ENCODE measurements around the genes RPP25L, ENSG00000187186 and CD72.

- PRO-cap, 2 experiments = peak in 2 of 2 experiments; most common plus-strand start chr9:34612238 (in 2); most common minus-strand start chr9:34612095 (in 1)
Observed at GRCh38 chr9:34612007-34612738, at the start of gene RPP25L. Gene RPP25L (minus strand): TSS chr9:34612097.

- PRO-cap, 2 experiments = peak in 1 of 2 experiments; most common plus-strand start chr9:34665607 (in 1); most common minus-strand start chr9:34666034 (in 1)
Observed at GRCh38 chr9:34665451-34666635, at the start of gene ENSG00000187186. Gene ENSG00000187186 (minus strand): TSS chr9:34666045.

- PRO-cap, 2 experiments = no peak in any of the 2 experiments
Observed at GRCh38 chr9:34701986-34702558, 7.9 kb downstream of the CCL21 start.

DNA sequence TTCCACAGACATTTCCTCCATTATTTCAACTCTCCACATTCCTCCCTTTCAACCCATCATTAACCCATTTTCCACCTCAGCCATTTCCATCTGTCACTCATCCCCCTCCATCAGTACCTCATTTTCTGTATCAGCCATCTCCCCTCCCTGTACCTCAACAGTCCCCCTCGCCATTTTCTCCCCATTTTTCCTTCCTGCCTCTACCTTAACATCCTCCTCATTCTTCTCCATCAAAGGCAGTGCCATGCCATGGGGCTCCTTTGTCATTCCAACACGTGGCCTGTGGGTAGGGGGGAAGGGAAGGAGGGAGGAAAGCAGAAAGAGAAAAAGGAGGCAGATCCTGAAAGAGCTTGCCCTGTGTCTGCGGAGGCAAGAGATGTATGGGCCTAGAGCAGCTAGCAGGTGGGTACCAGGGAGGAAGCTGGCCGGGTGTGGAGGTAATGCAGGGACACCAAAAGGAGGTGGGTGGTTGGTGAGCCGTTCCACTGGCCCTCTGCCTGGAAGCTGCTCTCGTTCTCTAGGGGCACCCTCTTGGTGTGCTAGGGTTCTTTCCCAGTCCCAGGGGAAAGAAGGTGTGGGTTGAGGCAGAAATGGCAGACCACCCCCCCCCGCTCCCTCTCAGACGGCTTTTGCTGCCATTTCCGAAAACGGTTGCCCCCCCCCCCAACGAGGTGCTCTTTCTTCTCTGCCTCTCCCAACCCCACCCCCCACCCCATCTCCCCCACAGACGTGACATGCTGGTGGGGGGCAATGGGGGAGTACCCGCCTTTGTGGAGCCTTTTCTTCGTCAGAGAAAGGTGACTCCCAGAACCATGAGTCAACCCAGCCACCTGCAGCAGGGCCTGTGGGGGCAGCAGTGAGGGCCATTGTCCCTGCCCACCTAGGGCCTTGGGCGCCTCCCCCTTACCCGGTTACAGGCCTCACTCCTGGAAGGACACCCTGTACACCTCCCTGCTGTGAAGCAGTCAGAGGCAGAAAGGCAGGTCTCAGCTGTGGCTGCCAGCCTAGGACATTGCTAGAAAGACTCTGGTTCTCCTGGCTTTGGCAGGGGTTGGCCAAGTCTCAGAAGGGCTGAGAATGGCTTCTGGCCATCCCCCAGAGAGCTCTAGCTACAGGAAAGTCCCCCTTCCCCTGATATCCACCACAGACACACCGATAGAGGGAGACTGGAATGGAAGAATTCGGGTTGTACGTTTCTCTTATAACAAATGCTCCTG is 1.9 kb downstream of the DNAJB5 start:
- PRO-cap, 2 experiments = no peak in any of the 2 experiments

DNA sequence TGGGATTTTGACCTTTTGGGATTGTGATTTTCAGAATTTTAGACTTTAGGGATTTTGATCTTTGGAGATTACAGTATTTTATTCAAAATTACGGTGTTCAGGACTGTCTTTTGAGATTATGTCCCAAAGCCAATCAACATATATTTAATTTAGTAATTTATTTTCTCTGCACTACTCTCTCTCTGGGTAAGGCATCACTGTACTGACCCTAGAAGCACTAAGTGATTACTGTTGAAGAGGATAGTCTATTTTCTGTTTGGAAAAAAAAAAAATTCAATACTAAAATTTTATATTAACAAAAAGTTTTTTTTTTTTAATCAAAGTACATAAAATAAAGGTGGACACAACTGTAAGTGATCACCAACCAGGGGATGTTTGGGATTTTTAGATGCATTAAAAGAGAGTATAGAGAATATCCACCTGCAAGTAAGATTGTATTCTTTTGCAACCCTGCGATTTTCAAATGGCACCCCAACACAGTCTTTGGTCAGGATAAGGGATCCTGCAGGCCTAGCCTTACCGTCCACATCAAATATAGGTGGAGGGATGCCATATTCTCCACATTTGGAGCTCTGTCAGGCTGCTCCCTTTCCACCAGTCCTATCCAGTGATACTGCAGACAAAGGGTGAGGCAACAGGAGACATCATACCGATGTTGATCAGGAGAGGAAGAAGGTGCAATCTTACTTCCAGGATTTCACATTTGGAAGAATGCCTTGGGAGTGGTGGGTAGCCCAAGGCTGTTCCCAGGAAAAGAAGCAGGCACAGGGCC is 13.9 kb downstream of the C9orf131 start:
- PRO-cap, 2 experiments = no peak in any of the 2 experiments

GRCh38 chr9:35057366-35057860 is 15.0 kb downstream of the VCP start:
- PRO-cap, 2 experiments = no peak in any of the 2 experiments

- PRO-cap, 2 experiments = no peak in any of the 2 experiments
Observed at GRCh38 chr9:35110368-35110852, 5.3 kb downstream of the ATOSB start.

DNA sequence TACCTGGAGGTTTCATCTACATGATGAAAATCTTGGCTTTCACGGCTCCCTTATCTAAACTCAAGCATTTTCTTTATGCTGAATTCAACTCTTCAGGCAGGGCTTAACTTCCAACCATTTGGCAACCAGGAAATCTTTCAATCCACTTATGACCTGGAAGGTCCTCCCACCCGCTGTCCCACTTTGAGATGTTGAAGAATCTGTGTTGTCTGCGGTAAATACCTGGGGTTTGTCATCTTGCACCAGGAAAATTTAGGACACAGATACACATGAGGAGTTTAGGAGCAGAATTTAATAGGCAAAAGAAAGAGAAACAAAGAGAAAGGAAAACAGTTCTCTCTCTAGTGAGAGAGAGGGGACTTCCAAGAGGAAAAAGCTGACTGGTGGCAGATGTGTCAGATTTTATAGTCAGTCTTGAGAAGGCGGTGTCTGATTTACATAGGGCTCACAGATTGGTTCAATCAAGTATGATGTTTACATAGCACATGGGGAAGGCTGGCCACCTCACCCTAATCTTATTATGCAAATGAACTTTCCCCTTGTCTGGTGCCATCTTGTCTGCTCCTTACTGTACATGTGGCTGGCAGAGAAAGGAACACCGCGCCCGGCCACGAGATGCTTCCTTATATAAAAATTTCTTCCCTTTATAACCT is 24.6 kb downstream of the UNC13B start:
- PRO-cap, 2 experiments = no peak in any of the 2 experiments

DNA sequence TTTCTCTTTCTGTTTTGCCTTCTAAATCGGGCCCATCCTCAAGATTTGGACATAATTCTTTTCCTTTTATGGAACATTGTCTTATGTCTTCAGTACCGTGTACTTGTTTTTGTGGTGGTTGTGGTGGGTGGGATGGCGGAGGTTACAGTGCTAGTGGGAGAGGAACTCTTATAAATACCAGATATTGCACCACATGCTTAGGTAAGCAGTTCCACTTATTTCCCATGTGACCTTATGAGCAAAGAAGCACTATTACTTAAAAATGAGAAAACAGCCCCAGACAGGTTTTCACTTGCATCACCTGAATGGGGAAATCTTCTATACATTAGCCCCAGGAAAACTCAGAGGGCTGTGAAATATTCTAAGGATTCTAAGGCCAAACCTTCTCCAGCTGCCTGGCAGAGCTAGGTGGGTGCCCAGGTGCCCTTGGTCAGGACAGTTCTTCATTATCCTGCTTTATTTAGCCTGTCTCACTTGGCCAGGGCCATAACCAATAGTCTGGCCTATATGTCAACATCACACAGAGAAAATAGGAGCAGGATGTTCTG is 96.6 kb downstream of the UNC13B start:
- PRO-cap, 2 experiments = no peak in any of the 2 experiments

- PRO-cap, 2 experiments = no peak in any of the 2 experiments
Observed at GRCh38 chr9:35300368-35300801, 138.6 kb downstream of the UNC13B start.

DNA sequence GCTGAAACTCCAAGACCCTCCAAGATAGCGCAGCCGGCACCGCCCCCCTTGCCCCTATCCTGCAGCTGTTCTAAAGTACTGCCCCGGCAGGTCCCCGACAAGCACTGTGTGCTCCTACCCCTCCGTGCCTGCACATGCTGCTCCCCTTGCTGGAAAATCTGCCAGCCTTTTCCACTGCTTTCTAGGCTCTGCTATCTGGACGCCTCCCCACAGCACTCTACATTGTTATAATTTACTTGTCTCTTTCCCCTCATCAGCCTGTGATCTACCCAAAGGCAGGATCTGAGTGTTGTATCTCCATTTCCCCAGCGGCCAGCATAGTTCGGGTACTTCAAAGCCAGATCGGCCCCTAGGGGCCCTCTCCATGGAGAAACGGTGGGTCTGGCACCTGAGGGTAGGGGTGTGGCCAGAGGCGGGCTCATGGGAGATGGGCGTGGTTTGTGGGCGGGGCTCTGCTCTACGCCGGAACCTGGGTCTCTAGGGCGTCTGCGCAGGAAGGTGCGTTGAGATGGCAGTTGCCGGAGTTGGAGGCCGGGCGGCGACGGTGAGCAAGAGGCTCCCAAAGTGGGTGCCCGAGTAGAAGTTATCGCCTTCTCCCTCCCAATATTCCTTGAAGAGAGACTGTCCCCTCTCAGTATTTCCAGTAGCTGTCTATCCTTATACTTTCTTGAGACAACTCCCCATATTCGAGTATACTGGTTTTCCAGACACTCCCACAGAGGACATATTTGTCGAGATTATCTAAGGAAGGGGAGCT is 83.4 kb upstream of the RUSC2 start:
- PRO-cap, 2 experiments = no peak in any of the 2 experiments

DNA sequence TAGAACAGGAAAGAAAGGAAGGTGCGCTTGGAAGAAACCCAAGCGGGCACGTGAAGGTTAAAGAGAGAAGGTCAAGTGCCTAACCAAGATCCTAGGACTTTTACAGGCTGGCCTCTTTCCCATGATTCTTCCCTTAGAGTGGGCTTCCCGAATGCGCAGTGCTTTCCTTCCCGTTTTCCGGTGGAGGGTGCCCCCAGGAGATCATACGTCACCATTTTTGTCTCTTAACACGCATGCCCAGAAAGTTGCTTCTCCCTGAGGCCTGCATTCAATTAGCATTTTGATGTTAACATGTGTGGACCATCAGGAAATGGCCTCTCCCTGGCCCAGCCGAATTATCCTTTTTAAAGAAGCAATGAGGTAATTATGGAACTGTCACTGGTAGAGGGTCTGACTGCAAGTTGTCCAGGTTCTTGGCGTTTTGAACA is 1.9 kb upstream of the RUSC2 start:
- PRO-cap, 2 experiments = no peak in any of the 2 experiments

DNA sequence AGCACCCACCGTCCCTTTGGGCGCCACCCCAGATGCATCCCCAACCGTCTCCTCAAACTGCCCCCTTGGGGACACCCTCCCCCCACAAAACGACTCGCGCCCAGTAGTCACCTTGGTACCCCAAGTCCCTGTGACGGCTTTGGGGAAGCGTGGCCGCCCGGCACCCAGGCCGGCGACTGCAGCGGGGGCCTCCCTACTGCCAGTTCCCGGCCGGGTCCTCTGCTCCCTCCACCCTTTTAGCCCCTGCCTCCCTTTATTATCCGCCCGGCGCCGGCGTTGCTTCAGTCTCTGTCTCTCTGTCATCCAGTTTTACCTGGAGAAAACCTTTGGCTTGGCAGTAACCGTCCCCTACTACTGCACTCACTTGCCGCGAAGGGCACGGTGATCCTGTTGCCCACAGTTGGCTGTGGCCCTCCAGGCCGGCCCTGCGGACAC is 534 bp downstream of the RUSC2 start:
- PRO-cap, 2 experiments = no peak in any of the 2 experiments

- PRO-cap, 2 experiments = peak in 1 of 2 experiments; most common plus-strand start chr9:35538139 (in 1); most common minus-strand start chr9:35538027 (in 1)
Observed at GRCh38 chr9:35537819-35538286, 25.8 kb downstream of the FAM166B start.

- PRO-cap, 2 experiments = peak in 1 of 2 experiments; most common minus-strand start chr9:35553732 (in 1)
Observed at GRCh38 chr9:35553540-35554039, 10.1 kb downstream of the FAM166B start.

GRCh38 chr9:35564644-35565177 is 1.0 kb upstream of the FAM166B start:
- PRO-cap, 2 experiments = peak in 1 of 2 experiments; most common plus-strand start chr9:35565037 (in 1); most common minus-strand start chr9:35564874 (in 1)

DNA sequence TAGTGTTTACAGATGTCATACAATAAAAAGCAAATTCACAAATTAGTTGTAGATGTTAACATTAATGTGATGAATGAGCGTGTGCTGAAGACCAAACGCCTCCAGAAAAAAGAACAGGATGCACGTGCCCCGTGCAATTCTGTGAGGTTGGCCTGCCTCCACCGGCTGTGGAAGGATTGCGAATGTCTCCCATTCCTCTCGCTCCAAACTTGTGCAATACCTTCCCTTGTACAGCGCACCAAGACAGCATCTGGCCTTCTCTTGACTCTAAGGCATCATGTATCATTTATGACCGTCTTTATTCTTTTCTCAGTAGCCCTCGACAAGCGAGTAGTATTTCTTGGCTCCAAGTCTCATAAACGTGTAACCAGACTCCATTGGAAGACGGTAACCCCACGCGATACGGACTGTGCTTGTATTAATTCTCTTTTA is 1.6 kb upstream of the TESK1 start:
- PRO-cap, 2 experiments = no peak in any of the 2 experiments

- PRO-cap, 2 experiments = no peak in any of the 2 experiments
Observed at GRCh38 chr9:35606639-35607730, 1.9 kb downstream of the TESK1 start.

DNA sequence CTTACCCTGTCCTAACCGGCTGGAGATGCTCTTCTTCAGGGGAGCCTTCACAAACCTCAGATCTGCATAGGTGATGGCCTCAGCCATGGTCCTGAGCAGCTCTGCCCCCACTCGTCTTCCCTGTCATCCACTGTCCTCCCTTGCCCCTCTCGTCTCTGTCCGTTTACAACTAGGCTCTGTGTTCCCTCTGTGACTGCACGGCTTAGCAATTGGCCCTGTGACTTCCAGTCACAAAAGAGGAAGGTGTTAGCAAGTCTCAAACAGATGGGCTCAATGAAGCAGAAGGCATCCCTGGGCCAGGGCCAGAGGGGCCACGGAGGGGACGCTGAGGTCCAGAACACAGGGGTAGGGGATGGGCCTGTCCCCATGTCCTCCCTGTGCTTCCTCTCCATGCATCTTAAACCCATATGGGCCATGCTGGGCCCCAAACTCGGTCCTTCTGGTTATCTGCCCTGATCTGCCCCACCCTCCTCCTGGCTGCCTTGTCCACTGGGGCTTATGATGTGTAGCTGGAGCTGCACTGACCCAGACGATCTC is at the start of gene CD72:
TSS of gene CD72 (minus strand) at position 197 of the 537 bp plus-strand sequence.
- PRO-cap, 2 experiments = no peak in any of the 2 experiments

DNA sequence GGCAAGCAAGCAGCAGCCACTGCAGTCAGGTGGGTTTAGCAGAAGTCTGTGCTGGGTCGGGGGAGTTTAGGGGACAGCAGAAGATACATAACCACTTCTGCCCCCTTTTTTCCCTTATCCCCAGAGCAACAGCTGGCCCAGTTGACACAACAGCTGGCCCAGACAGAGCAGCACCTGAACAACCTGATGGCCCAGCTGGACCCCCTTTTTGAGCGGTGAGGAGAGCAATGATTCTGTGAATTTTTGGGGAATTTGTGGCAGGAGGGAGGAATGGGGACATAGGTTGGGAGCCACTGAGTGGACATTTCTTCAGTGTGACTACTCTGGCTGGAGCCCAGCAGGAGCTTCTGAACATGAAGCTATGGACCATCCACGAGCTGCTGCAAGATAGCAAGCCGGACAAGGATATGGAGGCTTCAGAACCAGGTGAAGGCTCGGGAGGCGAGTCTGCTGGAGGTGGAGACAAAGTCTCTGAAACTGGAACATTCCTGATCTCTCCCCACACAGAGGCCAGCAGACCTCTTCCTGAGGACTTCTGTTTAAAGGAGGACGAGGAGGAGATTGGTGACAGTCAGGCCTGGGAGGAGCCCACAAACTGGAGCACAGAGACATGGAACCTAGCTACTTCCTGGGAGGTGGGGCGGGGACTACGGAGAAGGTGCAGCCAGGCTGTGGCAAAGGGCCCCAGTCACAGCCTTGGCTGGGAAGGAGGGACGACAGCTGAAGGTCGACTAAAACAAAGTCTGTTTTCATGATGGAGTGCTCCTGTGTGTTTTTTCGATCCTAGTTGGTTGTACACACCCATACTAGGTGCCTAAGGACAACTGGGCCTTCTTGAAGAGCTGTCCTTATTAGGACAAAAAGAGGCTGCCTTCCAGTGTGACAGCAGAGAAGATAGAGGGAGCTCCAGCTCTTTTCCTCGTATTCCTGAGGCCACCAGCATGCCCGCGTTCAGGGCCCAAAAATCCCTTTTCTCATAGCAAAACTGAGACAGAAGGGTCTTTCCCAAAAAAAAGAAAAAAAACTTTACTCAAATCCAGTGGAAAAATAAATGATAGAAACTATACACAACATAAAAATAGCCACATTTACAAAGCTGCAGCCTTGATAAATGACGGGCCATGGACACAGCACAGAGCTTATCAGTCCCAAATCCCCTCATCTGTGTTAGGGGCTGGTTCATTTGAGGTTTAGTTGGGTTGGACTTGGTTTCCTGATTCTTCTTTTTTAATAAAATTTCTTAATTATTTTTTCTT is 2.8 kb downstream of the CCDC107 start:
- PRO-cap, 2 experiments = no peak in any of the 2 experiments